Temporal lobe (tissue), 2 donors: ENCODE measurements around the genes ZNF44, ZNF709, WDR83, MAST1, KLF1 and GCDH.

DNA sequence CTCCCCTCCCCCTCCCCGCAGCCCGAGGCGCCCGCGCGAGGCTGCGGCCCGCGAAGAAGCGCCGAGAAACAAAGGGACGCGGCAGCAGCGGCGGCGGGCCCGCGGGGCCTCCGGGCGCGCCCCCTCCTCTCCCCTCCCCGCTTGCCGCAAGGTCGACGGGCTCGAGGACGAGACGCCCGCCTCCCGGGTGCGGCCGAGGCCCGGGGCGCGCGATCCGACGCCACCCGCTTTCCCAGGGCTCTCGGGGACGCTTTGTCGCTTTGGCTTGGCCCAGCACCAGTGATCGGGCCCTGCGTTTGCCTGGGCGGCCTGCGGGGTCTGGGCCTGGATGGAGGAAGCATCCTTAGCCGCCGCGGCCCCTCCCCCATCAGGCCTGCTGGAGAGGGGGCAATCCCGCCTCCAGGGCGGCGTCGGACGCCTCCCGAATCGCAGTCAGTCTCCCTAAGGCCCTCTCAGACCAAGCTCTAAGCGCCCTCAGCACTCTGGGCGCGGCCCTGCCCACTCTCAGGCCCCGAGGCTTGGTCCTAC, 834 bp downstream of the ELAVL3 start:
- RAMPAGE, long total RNA: no peak

DNA sequence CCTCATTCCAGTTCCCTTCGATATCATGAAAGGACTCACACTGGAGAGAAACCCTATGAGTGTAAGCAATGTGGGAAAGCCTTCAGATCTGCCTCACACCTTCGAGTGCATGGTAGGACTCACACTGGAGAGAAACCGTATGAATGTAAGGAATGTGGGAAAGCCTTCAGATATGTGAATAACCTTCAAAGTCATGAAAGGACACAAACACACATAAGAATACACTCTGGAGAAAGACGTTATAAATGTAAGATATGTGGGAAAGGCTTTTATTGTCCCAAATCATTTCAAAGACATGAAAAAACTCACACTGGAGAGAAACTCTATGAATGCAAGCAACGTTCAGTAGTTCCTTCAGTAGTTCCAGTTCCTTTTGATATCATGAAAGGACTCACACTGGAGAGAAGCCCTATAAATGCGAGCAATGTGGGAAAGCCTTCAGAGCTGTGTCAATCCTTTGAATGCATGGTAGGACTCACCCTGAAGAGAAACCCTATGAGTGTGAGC, 16.2 kb upstream of the ZNF439 start:
- RAMPAGE, long total RNA: no peak

DNA sequence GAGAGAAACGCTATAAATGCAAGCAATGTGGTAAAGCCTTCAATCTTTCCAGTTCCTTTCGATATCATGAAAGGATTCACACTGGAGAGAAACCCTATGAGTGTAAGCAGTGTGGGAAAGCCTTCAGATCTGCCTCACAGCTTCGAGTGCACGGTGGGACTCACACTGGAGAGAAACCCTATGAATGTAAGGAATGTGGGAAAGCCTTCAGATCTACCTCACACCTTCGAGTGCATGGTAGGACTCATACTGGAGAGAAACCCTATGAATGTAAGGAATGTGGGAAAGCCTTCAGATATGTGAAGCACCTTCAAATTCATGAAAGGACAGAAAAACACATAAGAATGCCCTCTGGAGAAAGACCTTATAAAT, 15.7 kb upstream of the ZNF763 start:
- RAMPAGE, long total RNA: no peak

- RAMPAGE, long total RNA: no peak
Observed at GRCh38 chr19:11965949-11966415, 1.1 kb downstream of the ZNF763 start.

GRCh38 chr19:12250248-12250568, 44.5 kb downstream of the ZNF44 start:
- RAMPAGE, long total RNA: no peak

DNA sequence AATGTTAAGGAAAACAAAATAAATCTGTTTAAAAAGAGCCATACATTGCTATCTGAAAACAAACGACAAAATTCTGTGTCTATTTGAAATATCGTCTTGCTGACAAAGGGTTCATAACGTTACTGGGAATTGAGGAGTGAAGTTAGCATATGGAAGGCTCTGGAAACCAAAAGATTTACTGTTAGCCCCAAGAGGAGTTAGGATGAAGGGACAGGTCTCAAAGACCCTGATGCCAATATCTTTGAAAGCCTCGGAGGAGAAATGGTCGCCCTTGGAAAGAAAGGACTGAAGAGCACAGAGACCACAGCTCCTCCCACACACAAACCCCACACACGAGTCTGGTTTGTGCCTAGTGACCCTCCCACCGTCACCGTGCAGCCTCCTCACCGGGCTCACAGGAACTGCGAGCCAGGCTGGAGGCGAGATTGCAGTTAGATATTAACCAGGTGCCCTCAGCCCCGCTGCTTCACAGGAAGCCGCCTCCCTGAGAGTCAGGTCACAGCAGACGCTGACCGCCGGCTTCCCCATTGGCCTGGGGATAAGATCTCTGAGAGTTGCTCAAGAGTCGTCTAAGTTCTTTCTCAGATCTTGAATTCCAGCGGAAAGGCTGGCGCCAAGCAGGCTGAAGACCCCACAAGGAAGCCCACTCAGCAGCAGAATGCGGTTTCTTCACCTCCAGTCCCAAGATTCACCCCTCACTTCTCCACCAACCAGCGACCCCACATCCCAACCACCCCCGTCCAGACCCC, 982 bp downstream of the ZNF44 start:
- RAMPAGE, long total RNA: no peak

GRCh38 chr19:12294276-12295334, at the start of gene ZNF44:
Gene ZNF44 (minus strand): TSS chr19:12294883.
- RAMPAGE, long total RNA: no peak

DNA sequence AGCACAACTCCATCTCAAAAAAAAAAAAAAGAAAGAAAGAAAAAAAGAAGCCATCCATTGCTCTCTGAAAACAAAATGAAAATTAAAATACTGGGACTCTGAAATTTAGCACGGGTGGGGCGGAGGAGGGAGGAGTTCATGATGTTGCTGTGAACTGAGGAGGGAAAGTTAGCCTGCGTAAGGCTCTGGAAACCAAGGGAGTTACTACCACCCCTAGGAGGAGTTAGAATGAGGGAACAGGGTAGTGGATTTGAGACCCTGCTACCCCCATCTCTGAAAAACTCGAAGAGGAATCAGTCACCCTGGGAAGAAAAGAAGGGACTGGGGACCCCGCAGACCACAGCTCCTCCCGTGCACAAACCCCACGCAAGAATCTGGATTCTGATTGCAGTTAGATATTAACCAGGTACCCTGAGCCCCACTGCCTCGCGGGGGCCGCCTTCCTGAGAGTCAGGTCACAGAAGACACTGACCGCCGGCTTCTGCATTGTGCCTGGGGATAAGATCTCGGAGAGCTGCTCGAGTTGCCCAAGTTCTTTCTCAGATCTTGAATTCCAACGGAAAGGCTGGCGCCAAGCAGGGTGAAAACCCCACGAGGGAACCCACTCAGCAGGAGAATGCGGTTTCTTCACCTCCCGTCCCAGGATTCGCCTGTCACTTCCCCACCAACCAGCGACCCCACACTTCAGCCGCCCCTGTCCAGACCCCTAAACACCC, 933 bp downstream of the ZNF442 start:
- RAMPAGE, long total RNA: no peak

DNA sequence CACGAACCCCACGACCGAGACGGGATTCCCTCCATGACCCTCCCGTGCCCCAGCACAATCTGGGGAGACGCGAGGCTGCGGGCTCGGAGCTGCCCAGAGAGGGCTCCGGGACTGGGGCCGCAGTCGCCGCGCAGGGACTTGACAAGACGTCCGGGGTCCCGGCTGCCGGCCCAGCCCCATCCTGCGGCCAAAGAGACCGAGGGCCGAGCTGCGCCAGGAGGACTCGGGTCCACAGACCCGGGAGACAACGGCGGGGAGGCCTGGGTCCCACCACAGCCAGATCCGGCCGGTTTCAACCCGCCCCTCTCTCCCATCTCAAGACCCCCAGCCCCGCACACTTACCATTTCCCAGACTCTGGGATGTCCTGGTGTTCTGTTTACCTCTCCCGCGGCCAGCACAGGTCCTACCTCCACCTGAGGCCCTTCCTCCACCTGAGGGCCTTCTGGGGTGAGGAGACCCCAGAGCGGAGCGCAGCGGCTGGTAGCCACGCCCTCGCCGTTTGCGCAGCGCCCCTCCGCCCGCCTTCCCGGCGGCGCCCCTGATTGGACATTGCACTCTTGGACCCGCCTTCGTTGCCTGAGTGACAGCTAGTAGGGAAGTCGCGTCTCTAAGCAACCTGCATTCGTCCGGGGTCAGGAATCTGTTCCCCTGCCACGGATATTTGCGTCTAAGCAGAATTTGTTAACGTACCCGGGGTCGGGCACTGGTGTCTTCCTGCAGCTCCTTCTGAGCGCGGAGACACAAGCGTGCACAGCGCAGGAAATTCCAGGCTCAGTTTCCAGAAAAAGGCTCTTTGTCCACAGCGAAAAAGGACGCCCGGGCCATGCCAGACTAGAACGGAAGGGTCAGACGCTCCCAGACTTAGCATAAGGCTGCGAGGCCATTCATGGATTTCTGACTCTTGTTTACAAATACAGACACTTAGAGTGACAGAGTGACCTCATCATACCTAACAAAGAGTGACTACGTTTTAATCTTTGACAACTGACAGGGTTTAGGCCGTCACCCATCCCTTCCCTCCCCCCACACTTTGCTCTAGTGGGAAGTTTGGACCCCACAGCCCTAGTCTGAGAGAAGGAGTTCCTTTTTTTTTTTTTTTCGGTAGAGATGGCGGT, at the start of gene ZNF709:
ZNF709 (minus strand) TSS at position 504 of the 1,116 bp plus-strand sequence.
- RAMPAGE, long total RNA: start-site peak on the minus strand centred at position 455 of the sequence, 65 bp wide, 353 and 56 reads in 2 replicates

GRCh38 chr19:12647109-12648177, 19.1 kb downstream of the MAN2B1 start:
- RAMPAGE, long total RNA: no peak

DNA sequence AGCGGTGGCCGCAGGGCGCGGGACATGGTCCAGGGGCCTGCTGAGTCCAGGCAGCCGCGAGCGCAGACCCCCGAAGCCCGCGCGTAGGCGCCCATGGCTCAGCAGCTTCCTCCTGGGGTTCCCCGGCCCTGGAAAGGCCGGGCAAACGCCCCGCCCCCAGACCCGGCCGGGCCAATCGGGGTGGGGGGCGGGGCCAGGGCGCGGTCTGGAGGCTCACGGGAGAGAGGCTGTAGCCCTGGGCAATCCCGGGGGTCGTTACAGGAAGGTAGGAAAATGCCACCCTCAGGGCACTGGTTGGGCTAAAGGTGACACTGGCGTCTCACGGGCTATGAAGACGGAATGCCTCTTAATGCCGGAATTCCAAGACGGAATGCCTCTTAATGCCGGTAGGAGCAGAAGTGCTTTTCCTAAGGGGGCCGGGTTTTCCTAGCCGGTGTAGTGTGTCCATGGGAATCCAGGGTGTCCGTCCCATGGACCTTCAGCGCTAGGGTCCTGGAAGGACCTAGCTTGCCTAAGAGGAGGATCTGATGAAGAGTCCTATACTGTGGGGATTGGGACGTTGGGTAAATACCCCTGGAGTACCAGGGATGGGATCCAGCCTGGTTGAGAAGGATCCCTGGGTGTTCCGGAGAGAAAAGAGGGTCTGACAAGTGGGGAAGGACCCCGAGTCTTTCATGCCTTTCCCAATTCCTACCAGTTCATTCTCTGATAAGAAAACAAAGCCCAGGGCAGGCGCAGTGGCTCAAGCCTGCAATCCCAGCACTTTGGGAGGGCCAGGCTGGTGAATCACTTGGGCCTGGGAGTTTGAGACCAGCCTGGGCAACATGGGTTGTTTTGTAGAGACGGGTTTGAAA, at the start of gene WDR83:
WDR83 (plus strand) TSS at position 201 of the 854 bp plus-strand sequence.
- RAMPAGE, long total RNA: no peak

- RAMPAGE, long total RNA: no peak
Observed at GRCh38 chr19:12700004-12700852, 3.8 kb upstream of the FBXW9 start.

DNA sequence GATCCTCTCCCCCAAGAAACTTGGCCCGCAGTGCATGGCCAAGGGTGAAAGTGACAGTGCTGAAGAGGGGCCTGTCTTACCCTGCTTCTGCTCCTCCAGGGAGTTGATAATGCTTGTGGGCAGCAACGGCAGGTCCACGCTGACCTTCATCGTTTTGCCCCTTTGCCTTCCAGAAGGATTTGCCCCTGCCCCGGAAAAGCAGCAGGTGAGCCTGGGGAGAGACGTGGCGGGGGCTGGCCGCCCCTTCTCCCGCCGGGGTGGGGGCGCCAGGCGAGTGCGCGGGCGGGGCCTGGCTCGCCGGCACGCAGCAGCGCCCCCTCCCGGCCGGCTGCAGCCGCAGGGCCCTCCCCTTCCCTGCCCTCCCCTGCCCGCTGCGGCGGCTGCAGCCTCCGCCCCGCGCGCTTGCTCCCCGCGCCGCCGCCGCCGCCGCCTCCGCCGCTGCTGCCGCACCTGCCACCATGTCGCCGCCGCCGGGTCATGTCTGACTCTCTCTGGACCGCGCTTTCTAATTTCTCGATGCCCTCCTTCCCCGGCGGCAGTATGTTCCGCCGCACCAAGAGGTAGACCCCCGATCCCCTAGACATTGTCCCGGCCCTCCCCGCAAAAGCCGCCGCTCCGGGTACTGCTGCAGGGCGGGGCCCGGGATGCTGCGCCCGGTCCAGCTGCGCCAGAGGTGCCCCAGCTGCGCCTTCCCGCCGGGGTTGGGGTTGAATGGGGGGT, at the start of gene MAST1:
MAST1 (plus strand) TSS at position 420 of the 720 bp plus-strand sequence.
- RAMPAGE, long total RNA: no peak

GRCh38 chr19:12838816-12839493, 640 bp downstream of the MAST1 start:
- RAMPAGE, long total RNA: no peak

- RAMPAGE, long total RNA: no peak
Observed at GRCh38 chr19:12886958-12887388, at the start of gene KLF1. Gene KLF1 (minus strand): TSS chr19:12887201.

DNA sequence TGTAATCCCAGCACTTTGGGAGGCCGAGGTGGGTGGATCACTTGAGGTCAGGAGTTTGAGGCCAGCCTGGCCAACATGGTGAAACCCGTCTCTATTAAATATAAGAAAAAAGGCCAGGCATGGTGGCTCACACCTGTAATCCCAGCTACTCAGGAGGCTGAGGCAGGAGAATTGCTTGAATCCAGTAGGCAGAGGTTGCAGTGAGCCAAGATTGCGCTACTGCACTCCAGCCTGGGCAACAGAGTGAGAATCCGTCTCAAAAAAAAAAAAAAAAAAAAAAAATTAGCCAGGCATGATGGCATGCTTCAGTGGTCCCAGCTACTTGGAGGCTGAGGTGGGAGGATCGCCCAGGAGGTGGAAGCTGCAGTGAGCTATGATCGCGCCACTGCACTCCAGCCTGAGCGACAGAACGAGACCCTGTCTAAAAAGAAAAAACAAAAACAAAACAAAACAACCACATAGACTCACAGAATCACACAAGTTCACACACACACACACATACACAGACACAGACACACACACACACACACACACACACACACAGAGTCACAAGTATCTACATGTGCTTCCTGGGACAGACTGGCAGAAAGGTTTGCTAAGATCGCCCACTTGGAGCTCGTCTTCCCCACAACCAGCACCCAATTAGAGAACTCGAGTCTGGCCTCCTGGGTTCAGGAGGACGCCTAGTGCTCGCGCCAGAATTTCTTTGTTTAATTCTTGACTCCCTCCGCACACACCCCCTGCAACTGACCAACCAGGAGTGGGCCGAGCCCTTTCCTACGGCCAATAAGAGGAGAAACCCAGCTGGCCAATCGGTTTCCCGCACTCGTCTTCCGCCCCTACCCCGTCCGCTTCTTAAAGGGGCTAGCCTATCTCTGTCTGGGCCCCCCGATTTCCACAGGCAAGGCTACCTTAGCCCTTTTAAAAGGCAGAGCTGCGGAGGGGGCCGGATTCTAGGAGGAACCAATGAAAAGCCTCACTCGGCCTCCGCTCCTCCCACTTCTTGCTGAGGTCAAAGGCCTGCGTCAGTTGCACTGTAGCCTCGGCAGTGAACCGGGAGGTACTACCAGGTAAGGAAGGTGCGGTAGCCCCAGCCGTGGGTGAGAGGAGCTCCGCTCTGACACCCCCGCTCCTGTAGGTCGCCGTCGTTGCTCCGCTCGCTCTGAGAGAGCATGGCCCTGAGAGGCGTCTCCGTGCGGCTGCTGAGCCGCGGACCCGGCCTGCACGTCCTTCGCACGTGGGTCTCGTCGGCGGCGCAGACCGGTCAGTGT, at the start of gene GCDH:
GCDH (plus strand) TSS at position 1,028 of the 1,271 bp plus-strand sequence.
- RAMPAGE, long total RNA: no peak

GRCh38 chr19:12912903-12913671, 6.0 kb downstream of the SYCE2 start:
- RAMPAGE, long total RNA: no peak

DNA sequence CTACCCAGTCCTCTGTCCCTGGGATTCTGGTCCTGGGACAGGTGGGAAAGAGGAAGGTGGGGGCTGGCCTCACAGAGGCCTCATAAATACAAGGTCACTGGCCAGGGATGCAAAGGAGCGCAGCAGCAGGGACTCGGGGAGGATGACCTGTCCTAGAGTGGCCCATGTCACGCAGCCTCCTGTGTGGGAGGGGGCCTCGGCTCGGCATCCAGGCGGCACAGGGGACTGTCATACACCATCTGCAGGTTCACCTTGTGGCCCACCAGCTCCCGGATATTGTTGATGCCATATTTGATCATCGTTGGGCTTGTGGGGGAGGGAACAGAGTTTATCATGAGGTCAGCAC, 3.5 kb upstream of the SYCE2 start:
- RAMPAGE, long total RNA: no peak

- RAMPAGE, long total RNA: no peak
Observed at GRCh38 chr19:12952848-12953897, 3.9 kb downstream of the GADD45GIP1 start.

DNA sequence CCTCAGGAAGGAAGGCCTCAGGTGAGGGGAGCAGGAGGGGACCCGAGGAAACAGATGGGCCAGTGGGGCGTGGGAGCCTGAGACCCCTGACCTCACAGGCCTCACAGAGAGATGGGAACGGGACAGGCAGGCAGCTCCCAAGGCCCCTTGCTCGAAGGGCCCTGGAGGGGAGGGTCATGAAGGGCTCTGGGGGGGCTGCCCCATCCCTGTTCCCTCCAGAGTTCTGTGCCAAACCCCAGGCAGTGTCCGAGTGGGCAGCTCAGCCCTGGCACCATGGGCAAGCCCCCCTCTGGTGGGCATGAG, 5.6 kb downstream of the DAND5 start:
- RAMPAGE, long total RNA: no peak